Mesenchymal stem cell of Wharton's jelly (primary cell): ENCODE results near the gene DDX4.

DNA sequence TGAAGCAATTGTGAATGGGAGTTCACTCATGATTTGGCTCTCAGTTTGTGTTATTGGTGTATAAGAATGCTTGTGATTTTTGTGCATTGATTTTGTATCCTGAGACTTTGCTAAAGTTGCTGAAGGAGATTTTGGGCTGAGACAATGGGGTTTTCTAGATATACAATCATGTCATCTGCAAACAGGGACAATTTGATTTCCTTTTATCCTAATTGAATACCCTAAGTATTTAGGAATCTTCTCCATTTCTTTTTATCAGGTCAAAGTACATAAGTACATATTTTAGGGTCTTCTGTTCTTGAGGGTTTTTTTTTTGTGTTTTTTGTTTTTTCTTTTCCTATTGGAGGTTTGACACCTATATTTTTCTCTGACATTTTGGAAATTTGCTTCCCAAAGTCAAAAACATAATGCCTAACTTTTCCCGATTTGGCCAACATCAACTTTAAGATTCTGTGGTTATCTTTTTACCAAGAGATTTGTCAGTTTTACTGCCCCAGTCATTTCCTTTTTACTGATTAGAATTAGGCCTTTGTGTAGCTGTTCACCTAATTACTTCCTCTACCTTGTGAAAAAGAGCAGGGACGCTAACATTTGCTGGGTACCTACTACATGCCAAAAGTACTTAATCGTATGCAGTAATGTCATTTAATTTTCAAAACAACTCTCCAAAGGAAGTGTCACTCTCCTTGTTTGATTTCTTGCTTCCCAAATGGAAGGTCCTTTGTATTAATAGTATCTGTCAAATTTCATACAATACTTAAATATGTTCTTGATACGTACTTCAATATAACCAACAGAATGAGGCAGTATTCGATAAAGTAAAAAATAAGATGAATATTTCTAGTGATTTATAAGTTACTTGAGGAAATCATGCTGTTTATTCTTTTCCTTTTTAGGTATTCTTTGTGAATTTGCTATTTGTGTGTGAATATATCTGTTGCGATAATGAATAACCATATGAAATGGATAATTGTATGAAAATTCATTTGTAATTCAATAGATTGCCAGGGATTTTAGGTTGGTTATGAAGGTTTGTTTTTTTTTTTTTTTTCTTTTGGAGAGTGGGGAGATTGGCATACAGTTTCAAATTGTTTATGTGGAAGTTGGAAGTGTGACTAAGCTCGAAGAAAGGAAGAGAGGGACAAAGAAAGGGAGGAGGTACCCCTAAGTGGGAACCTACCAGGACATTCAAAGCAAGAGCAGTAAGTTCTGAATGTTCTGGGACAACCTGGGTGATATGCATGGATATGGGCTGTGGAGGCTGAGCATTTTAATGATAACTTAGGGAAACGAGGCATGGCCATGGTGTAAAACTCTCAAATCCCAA lies 18.0 kb downstream of the MRPS30 start:
- CAGE, long polyA plus RNA, result no peak

GRCh38 chr5:52787604-52787892 lies 168 bp upstream of the ITGA1 start:
- CAGE, long polyA plus RNA, result no peak

GRCh38 chr5:52840080-52840673 lies 52.5 kb downstream of the ITGA1 start:
- CAGE, long polyA plus RNA, result no peak

GRCh38 chr5:52876392-52876948 lies 88.8 kb downstream of the ITGA1 start:
- CAGE, long polyA plus RNA, result no peak

- CAGE, long polyA plus RNA, result no peak
Observed at GRCh38 chr5:52878701-52879104, 91.0 kb downstream of the ITGA1 start.

DNA sequence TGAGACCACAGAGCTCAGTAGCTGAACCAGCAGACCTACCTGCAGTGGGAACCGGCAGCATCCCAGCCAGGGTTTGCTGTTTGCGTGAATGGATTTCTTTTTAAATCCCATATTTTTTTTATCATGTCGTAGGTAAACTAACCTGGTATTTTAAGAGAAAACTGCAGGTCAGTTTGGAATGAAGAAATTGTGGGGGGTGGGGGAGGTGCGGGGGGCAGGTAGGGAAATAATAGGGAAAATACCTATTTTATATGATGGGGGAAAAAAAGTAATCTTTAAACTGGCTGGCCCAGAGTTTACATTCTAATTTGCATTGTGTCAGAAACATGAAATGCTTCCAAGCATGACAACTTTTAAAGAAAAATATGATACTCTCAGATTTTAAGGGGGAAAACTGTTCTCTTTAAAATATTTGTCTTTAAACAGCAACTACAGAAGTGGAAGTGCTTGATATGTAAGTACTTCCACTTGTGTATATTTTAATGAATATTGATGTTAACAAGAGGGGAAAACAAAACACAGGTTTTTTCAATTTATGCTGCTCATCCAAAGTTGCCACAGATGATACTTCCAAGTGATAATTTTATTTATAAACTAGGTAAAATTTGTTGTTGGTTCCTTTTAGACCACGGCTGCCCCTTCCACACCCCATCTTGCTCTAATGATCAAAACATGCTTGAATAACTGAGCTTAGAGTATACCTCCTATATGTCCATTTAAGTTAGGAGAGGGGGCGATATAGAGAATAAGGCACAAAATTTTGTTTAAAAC lies 18.8 kb downstream of the MOCS2 start:
- CAGE, long polyA plus RNA, result no peak

DNA sequence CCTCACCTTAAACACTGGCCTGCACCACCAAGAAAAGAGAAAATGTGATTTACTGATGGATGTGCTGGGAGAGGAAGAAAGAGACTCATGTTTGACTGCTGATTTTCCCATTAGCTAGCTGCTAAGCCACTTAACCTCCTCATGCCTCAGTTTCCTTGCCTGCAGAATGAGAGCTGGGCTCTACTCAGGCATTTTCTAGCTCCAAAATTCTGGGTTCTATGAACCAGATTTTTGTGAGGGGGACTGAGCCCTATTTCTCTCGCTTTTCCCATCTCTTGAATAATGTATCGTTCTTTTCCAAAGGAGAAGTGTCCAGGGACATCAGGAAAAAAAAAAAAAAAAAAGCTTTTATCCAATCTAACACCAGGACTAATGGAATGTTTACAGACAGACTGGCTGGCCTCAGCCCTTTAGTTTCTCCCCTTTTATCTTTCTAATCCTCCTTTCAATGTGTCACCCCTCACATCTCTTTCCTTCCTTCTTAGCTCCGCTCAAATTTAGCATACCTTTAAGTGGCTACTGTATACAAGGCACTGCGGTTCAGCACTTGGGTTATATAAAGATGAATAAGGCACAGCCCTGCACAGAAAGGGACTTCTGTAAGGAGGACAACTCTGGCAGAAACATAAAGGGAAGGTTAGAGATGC lies 312.3 kb downstream of the ARL15 start:
- CAGE, long polyA plus RNA, result no peak

DNA sequence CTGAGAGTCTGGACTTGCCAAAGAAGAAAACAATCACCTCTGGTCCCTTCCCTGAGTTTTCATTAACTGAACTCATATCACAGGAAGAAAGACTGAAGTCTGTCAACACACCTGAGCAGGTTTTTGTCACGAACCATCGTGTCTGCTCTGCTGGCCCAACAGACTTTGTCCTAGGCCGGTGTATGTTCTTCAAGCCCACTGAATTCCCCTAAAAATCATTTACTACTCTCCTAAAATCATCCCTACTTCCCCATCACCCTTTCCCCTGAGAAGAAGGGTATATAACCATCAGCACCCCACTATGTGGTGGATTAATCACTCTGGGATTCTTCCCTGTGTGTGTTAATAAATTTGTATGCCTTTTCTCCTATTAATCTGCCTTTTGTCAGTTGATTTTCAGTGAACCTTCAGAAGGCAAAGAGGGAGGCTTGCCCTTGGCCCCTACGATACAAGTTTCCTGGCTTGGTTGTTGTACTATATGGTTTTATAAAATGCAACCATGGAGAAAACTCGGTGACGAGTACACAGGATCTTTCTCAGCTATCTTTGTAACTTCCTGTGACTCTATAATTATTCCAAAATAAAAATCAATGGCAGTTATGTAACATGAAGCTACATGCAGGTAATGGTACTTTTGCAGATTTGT lies 286.5 kb downstream of the ARL15 start:
- CAGE, long polyA plus RNA, result no peak

GRCh38 chr5:54254732-54255214 lies 55.6 kb downstream of the ARL15 start:
- CAGE, long polyA plus RNA, result no peak

DNA sequence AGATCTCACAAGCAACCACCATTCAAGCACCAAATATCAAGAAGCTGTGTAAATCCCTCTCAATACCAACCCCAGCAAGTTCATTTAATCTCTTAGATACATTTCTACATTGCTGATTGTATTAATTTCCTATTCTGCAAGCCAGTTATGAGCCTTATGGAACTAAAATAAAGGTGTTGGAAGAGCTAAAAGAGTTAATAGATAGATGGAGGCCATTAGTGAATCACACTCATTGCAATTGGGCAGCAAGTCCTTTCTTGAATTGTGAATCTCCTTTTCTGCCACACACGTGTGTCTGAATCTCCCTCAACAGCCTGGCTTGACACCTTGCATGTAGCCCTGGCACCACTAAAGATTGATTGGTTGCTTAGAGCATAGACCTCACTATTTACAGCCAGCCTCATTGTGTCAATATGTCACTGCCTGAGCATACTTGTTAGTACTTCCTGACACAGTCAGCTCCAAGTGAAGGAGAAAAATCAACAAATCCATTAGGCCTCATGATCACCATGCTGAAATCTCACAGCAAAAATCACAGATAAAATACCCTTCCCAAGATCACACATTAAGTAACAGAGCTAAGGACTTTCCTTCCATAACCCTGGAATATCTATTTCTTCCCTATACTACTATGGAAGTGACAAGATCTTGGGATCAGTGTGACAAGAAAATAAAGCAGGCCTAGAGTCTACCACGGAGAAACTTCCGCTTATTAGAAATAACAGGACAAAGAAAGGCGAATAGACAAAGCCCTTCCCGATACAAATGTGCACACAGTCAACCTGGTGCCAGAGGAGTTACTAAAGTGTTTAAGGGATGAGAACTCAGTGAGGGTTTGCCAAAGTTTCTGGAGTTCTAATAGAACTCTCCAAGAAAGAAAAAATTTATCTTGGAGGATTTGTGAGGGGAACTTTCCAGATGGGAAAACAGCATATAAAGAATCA lies 5.4 kb upstream of the ARL15 start:
- CAGE, long polyA plus RNA, result no peak

DNA sequence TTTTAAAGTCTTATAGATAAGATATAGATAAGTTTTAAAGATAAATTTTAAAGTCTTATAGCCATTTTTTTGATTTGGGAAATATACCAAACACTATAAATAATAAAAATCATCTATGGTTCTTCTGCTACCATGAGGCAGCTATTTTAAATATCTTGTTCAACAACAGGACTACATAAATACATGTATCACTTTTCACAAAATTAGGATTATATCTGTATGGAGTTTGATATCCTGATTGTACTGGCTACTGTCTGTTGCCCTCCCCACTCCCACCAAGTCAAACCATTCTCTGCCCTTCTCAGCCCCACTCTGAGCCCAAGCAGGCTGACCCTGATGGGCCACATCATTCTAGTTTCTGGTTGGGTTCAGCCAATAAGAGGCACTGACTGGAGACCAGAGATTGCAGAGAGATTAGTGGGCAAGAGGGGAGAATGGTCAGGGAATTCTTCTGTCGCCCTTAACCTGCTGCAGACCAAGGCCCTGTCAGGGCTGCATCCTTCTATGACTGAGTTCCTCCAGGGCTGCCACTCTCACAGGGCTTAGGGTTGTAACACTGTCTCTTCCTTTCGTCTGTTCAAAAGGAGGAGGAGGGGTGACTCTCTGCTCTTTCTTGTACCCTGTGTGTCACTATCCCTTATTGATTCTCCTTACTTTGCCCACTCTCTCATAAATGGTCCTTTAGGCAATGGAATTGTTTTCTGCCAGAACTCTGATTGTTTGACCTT lies 2.7 kb downstream of the HSPB3 start:
- CAGE, long polyA plus RNA, result no peak

GRCh38 chr5:54581228-54581921 lies 63.8 kb downstream of the SNX18 start:
- CAGE, long polyA plus RNA, result no peak

GRCh38 chr5:54626283-54626928 lies 108.8 kb downstream of the SNX18 start:
- CAGE, long polyA plus RNA, result no peak

- CAGE, long polyA plus RNA, result no peak
Observed at GRCh38 chr5:54776727-54777083, 208.7 kb downstream of the ESM1 start.

- CAGE, long polyA plus RNA, result no peak
Observed at GRCh38 chr5:55205865-55206347, 21.2 kb downstream of the MCIDAS start.

DNA sequence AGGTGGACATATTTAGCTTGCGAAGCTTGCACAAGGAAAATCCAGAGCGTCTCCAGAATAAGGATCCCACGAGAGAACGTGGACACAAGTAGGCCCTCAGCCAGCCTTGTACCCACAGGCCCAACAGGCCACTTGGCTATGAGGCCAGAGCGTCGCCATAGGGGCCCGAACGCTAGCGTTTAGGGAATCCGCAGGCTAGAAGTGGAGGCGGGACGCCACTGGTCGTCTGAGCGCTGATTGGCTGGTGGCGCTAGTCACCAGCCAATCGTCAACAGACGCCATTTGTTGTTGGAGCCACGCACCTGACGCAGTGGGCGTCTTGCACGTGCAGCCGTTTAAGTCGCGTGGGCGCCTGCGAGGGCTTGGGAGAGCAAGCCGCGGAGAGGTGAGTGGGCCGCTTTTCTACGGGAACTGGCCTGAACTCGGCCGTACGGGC lies at the start of gene DDX4:
TSS of gene DDX4 (plus strand) at position 345 of the 436 bp plus-strand sequence.
- CAGE, long polyA plus RNA, result no peak

- CAGE, long polyA plus RNA, result start-site peak on the minus strand at chr5:55937544-55937619, 27 and 31 reads in 2 replicates
Observed at GRCh38 chr5:55937399-55938055, 57.2 kb downstream of the IL6ST start.

DNA sequence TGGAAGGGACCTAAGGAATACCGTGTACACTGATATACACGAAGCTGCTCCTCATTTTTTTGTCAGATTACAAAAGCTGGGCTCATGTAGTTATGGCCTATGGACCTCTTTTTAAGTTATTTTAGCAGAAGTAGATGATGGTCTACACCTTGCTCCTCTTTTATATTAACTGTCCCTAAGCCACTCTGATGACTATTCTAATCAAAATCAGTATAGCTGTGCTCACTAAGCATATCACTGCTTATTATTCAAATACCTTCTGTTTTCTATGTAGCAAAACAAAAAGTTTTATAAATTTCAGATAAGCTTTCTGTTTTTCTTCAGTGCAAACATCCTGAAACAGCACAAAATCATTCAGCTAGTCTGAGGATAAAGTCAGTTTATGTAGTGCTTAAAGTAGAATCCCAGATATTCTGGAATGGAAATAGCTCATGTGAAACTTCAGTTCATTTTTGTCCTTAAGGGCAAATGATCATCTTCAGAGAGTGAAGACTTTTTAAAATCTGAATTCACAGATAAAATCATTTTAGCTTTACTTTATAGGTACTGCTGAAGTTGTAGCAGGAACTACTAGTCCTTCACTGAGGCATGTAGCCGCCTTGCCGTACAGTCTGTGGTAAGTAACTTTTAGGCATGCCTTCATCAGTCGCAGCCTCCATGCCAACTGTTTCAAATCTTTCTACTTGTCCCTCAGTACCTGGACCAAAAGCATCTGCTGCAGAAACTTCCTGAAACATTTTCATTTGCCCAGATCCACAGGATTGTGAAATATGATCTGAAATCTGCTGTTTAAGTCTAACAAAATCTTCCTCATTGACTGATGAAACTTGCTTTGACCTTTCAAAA lies 54.0 kb downstream of the IL6ST start:
- CAGE, long polyA plus RNA, result start-site peak on the minus strand centred at position 661 of the sequence, 142 bp wide, 58 and 48 reads in 2 replicates

DNA sequence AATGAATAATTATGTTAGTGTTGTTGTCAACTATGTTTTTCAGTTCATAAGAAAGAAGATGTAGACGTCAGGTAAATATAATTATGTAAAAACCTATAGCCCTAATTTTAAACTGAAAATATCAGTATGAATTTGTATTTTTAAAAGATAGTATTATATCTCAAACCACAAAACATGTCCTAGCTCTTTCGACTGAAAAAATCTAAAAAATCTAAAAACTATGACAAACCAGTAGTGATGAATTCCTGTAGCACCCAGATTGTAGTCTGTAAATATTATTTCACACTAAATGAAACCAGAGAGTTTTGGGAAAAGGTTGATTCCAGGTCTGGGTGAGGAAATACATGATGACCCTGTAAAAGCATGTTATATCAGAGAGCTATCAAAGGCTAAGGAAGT lies 29.5 kb downstream of the IL6ST start:
- CAGE, long polyA plus RNA, result no peak

GRCh38 chr5:56412883-56413502 lies 179.9 kb upstream of the ANKRD55 start:
- CAGE, long polyA plus RNA, result no peak